HL-60 (cell line): ENCODE measurements around a stretch of chr12.

DNA sequence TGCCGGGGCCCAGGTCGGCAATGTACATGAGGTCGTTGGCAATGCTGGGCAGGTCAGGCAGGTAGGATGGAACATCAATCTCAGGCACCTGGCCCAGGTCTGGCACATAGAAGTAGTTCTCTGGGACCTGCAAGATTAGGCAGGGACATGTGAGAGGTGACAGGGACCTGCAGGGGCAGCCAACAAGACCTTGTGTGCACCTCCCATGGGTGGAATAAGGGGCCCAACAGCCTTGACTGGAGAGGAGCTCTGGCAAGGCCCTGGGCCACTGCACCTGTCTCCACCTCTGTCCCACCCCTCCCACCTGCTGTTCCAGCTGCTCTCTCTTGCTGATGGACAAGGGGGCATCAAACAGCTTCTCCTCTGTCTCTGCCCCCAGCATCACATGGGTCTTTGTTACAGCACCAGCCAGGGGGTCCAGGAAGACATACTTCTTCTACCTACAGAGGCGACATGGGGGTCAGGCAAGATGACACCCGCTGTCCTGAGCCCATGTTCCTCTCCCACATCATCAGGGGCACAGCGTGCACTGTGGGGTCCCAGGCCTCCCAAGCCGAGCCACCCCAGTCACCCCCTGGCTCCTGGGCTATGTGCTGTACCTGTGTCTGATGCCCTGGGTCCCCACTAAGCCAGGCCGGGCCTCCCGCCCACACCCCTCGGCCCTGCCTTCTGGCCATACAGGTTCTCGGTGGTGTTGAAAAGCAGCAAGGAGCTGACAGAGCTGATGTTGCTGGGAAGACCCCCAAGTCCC, 49.3 kb upstream of the IQSEC3 start:
- RRBS: no CpG with 5 or more reads among the region's 11 CpGs

- RRBS: 72% methylated on average over 6 of the region's 17 CpGs
Measured at GRCh38 chr12:174686-175063, 39.3 kb downstream of the SLC6A12 start.

DNA sequence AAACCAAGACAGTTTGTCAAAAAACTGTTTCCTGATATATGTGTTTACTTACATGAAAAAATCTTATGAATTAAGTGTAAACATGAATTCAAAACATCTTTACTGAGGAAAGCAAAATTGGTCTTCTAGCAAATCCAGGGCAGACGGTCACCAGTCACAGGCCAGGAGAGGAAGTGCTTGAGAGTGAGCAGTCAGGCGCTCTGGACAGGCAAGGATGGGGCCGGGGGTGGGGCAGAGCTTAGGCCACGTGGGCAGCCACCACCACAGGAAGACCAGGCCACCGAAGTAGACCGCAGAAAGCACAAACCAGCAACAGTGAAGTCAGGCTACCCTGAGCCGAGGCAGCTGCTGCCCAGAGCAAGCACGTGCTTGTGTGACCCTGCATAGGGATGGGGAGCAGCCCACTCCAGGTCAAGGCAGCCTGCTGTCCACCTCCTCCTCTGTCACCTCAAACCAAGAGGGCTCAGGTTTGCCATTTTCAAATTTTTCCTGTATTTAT, 33.5 kb downstream of the SLC6A12 start:
- RRBS: no CpG with 5 or more reads among the region's 8 CpGs

- RRBS: no CpG with 5 or more reads among the region's 12 CpGs
Measured at GRCh38 chr12:202238-203083, 11.5 kb downstream of the SLC6A12 start.

DNA sequence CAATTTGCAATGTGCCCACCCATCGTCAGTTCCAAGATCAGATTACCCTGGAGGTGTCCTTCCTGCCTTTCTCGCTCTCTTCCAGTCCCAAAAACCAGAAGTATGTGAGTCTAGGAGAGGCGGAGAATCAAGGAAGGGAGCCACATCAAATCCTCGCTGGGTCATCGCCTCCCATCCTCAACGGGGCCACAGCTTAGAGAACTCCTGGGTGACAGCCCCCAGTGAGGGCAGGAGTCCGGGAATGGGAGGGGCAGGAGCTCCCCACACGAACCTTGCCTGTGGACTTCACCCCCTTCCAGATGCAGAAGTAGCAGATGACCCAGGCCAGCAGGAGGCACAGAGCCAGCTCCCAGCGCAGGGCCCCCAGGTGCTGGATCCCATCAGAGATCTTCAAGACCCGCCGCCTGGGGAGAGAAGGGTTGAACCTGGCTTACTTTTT, 22.9 kb upstream of the SLC6A12 start:
- RRBS: no CpG with 5 or more reads among the region's 11 CpGs

GRCh38 chr12:307213-307771, 44.7 kb upstream of the SLC6A13 start:
- RRBS: no CpG with 5 or more reads among the region's 11 CpGs

DNA sequence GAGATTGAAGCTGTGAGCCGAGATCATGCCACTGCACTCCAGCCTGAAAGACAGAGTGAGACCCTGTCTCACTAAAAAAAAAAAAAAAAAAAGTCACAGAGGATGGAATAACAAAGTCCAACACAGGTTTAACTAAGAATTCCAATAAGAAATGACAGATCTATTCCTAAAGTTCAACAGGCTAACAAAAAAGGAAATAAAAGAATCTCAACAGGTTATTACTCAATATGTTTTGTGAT, 52.9 kb downstream of the KDM5A start:
- RRBS: no CpG with 5 or more reads among the region's 1 CpG

- RRBS: no CpG with 5 or more reads among the region's 6 CpGs
Measured at GRCh38 chr12:477458-477904, 17.7 kb downstream of the B4GALNT3 start.

DNA sequence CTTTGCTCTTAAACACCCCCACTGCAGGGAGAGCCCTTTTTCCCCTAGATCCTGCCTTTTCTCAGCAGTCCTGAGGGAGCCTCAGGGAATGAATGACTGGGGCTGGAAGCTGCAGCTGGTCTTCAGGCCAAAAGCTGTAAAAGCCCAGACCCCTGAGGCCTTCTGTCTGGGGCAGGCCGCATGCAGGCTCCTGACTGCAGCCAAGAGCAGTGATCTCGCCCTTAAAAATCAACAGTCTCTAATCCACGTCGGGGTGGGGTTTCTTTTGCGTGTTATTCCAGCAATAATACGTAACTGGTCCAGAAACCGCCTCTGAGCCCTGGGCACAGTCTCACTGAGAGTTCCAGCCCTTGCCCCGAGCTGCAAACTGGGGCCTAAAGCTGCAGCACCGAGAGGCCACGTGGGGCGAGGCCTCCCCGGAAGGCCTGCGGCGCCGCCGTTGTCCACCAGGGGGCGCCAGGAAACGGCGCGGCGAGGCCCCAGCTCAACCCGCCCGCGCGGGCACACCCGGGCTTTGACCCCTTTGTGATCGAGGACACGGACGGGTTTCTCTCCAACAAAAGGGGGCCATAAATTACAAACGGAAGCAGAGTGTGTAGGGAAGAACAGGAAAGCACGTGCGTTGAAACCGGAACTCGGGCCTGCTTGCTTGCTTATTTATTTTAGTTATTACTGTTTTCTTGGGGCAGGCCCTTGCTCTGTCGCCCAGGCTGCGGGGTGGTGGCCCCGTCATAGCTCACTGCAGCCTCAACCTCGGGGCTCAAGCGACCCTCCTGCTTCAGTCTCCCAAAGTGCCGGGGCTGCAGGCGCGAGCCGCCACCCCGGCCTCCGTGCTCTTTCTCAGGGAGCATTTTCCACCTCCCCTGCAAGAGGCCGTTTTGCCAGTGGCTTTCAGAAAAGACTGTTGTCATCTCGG, 87.2 kb downstream of the NINJ2 start:
- RRBS: 5% methylated on average over 12 of the region's 47 CpGs

DNA sequence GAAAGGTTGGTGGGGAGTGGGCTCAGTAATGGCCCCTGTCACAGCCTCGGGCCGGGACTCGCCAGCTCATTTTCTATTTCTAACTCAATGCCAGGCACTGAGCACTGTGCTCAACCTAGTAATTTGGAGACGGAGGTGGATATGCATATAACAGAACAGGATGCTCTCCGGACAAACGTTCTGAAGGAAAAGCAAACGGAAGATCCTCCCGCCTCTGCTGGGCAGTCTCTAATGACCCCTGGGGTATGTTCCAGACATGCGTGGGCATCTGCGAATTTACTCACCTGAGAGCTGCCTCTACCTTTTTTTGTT, 32.2 kb downstream of the NINJ2 start:
- RRBS: 44% methylated on average over 3 of the region's 10 CpGs

- RRBS: no CpG with 5 or more reads among the region's 7 CpGs
Measured at GRCh38 chr12:673919-674820, 10.9 kb upstream of the NINJ2 start.

DNA sequence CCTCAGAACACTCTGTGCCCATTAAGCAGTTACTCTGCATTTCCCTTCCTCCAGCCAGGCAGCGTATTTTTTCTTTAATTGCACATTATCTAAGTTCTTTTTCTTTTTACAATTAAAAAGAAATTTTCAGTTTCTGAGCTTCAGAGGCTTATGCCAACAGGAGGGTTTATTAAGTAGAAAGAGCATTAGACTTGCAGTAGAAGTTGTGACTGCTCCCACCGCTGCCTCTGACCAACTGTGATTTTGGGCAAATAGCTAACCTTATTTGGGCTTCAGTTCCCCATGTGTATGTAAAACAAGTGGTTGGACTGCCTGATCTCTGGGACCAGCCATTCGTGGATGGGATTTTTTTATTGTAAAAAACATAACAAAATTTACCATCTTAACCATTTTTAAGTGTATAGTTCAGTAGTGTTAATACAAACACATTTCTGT, 65.8 kb downstream of the WNK1 start:
- RRBS: no CpG with 5 or more reads among the region's 3 CpGs

DNA sequence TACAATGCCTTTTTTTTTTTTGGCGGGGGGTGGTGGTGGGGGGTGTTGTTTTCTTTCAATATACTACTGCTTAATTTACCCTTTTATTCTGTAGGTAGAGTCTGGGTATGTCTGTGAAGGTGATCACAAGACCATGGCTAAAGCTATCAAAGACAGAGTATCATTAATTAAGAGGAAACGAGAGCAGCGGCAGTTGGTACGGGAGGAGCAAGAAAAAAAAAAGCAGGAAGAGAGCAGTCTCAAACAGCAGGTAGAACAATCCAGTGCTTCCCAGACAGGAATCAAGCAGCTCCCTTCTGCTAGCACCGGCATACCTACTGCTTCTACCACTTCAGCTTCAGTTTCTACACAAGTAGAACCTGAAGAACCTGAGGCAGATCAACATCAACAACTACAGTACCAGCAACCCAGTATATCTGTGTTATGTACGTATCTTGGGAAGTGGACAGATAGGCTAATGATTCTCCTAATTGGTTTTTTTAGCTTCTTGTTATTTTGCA, 88.5 kb downstream of the RAD52 start:
- RRBS: no CpG with 5 or more reads among the region's 6 CpGs

GRCh38 chr12:884947-885561, 64.4 kb downstream of the RAD52 start:
- RRBS: no CpG with 5 or more reads among the region's 5 CpGs

DNA sequence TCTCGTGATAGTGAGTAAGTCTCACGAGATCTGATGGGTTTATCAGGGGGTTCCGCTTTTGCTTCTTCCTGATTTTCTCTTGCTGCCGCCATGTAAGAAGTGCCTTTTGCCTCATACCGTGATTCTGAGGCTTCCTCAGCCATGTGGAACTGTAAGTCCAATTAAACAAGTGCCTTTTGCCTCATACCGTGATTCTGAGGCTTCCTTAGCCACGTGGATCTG, 89.5 kb downstream of the ERC1 start:
- RRBS: no CpG with 5 or more reads among the region's 7 CpGs

DNA sequence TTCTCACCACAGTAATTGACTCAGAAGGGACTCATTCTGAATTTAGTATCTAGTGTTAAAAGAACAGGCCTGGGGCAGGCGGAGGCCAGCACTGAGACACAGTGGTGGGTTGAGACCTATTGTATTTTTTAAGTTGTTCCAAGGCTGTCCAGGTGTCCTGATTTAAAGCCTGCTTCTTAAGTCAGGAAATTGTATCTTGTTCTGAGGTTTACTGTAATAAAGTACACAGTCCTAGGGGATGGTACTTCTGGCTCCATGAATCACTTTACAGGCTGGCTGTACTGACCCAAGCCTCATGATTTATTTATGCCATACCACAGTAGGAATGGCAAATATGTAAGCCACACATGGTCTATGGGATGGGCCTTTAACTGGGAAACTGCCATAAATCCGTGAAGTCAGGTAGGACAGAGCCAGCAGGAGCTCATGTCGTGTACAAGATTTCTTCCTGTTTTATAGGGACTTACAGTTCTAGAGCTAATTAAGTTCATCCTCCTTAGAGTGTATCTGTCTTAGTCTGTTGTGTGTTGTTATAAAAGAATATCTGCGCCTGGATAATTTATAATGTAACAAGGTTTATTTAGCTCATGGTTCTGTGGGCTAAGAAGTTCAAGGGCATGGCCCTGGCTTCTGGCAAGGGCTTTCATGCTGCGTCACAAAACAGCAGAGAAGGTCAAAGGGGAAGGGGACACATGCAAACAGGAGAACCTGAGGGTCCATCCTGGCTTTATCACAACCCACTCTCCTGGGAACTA, 244.0 kb downstream of the FBXL14 start:
- RRBS: no CpG with 5 or more reads among the region's 5 CpGs

DNA sequence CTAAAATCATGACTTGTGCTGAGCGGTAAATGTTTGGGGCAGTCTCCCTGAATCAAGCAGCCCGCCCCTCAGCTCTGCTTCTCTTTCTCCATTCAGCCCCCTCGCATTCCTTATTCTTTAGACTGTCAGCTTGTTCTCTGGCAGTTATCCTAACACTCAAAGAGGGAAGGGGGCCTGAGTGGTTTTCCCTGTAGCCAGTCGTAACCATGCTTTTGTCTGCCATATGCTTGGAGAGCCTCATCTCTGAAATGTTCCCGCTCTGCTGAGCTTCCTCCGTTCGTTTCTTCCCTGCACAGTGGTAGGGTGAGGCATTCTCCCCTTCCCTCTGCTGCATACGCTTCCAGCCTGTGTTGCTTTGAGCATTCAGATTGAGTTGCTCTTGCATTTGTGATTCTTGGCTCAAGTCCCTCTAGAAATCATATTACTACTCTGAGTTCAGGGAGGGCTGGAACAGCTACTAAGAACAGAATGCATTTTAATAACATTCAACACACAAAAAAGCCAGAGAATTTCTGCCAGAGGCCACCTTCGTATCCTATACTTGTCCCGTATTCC, 119.7 kb downstream of the FBXL14 start:
- RRBS: no CpG with 5 or more reads among the region's 10 CpGs

DNA sequence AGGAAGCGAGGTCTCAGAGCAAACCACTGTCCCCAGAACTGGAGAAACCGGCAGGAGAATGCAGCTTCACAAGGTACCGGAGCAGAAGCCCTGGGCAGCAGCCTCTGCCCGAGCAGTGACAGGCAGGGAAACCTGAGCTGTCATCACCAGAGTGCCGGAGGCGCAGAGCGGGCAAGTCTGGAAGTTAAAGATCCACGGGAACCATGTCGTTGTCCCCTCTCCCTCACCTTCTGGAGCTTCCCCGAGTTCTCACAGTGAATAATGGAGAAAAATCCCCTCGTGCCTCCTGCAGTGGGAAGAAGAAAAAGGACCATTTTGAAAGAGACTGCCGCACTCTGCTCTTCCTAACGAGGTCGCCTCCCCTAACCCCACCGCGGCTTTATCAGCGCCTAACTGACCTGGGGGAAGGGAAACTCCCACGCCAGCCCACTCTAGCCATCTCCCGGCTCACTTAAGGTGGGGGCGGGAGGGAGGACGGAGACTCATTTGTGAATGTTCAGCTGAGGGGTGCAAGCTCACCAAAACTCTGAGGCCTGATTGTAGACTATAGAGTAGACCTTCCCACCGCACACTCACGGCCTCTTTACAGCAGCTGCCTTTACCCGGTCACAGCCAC, 27.7 kb downstream of the FBXL14 start:
- RRBS: 74% methylated on average over 3 of the region's 24 CpGs

DNA sequence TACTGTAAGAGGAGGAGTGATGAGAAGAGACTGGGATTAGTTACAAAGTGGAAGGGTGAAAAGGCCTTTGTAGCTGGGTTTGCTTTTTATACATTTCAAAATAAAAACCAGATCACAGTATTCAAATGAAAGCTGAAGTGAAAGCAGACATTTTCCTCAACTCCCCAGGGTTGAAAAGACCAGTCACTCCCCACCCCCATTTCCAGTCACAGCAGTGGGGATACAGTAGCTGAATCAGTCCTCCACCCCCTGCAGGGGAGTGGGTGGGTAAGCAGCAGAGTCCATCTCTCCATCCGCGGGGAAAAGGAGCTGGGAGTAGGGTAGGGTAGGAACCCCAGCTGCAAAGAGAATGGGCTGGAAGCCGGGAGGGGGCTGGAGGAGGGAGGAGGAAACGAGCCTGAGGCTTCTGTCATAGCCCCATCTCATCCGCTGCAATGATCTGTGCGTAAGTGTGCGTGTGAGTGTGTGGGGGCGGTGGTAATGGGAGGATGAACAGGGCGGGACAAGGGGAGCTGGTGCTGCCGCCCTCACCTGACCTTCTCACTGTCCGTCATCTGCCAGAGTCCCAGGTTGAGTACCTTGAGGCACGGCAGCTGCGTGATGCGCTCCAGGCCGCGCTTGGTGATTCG, 1.9 kb downstream of the FBXL14 start:
- RRBS: no CpG with 5 or more reads among the region's 17 CpGs